Mammary epithelial cell (primary cell): ENCODE measurements around a stretch of chr15.

- CAGE, long polyA plus RNA = no peak
- RRBS = 3% methylated on average over 4 of the region's 42 CpGs
Measured at GRCh38 chr15:74615994-74616969, 646 bp downstream of the CLK3 start.

DNA sequence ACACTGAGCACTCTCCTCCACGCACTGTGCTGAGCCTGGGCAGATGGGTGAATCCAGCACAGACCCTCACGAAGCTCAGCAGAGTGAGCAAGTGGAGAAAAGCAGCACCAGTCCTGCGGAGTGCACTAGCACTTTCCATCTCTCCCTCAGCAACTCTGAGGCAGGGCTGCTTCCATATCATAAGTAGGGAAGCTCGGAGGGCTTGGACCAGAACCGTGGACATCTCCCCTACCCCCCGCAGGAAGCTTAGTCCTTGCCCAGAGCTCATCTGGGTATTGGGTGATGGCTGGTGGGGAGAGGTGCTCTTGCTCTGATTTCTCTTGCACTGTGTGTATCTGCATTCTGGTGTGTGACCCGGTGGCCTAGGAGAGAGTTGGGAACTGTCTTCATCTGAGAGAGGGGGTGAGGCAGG is 9.7 kb downstream of the CLK3 start:
- CAGE, long polyA plus RNA = no peak
- RRBS = no CpG with 5 or more reads among the region's 7 CpGs

DNA sequence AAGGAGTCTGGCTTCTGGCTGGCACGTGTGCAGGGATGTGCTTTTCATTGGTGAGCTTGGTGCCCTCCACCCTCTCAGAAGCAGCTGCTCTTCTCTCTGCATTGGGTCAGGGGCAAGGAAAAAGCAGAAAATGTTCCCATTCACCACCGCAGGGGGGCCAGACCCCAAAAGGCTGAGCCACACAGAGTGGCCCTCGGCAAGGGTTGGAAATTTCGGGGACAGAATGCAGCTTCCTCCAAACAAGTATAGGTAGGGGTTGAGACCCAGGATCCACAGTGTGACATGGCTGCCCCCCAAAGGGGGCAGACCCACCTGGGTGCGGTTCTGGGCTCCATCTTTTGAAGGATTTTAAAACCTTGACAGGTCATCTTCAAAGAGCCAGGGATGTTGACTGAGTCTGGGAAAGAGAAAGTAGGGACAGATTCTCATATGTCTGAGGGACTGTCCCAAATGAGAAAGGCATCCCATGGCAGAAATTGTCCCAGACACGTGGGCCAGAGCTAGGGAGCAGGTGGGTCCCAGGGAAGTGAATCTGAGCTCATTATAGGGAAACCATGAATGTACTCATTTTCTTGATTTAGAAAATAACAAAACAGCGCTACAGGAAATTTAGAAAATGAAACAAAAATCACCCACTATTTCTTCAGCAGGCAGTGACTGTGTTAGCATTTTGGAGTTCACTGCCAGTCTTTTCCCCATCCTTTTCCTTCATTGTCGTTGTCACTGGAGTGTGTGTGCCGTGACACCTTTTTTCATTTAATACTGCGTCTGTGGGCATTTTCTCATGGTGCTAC is 2.8 kb downstream of the CSK start:
- CAGE, long polyA plus RNA = no peak
- RRBS = no CpG with 5 or more reads among the region's 10 CpGs

- CAGE, long polyA plus RNA = no peak
- RRBS = no CpG with 5 or more reads among the region's 6 CpGs
Measured at GRCh38 chr15:74867849-74868515, 5.2 kb downstream of the SCAMP2 start.

DNA sequence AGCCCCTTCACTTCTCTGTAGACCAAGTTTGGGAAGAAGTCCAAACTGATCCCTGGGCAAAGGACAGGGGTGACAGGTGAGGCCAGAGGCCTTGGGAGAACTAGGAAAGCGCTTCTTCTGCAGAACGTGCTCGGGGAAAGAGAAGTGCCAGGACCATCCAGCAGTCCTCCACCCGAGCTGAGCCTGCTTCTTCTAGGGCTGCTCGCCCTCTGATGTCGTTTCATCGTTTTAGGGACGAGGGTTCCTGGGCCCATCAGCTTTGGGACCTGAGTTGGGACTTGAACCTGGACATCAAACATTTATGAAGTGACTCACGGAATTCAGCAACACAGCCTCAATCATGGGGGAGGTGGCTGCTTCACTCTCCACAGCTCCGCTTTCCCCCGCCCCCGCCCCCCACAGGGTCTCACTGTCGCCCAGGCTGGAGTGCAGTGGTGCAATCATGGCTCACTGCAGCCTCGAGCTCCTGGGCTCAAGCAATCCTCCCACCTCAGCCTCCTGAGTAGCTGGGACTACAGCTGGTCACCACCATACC is 547 bp upstream of the SCAMP2 start:
- CAGE, long polyA plus RNA = no peak
- RRBS = no CpG with 5 or more reads among the region's 14 CpGs

DNA sequence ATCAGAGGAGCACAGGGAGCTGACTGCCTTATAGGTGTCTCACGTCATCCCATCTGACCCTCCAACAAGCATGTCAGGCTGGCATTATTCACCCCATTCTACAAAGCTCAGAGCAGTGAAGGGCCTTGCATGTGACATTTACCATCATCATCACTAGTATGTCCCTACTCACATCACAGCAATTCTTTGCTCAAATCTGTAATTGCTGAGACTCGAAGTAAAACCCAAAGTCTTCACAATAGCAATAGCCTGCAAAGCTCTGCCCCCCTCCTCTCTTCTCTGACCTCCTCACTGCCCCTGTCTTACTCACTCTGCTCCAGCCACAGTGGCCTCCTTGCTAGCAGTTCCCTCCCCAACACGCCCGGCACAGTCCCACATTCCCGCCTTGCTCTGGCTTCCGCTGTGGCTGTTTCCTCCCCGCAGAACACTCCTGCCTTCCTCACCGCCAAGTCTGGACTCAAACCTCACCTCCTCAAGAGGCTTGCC is 629 bp upstream of the MPI start:
- CAGE, long polyA plus RNA = no peak
- RRBS = no CpG with 5 or more reads among the region's 8 CpGs

DNA sequence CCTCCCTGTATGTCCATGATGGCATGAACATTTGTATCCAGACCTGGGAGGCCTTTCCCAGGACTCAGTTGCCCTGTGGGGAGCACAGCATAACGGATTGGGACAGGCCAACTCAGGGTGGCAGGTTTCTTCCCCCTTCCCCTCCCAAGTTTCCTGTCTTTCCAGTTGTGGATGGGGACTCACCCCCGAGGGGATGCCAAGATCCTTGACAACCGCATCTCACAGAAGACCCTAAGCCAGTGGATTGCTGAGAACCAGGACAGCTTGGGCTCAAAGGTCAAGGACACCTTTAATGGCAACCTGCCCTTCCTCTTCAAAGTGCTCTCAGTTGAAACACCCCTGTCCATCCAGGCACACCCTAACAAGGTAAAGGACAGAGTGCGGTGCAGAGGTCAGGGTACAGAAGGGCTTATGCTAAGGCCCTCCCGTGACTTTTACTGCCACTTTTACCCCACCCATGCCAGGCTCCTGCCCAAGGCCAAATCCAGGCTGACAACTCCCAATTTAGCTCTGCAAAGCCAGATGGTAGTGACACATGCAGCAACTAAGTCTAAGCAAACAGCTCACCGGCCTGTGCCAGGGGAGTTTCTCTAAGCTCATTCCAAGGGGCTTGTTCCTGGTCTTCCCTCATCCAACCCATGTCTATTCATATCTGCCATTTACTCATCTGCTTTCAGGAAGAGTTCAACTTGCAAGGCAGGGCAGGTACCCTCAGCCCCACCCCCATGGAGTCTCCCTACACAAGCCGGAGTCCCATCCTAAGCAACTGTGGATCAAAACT is 1.6 kb downstream of the MPI start:
- CAGE, long polyA plus RNA = no peak
- RRBS = no CpG with 5 or more reads among the region's 7 CpGs

GRCh38 chr15:74933562-74933931 is 4.3 kb downstream of the COX5A start:
- CAGE, long polyA plus RNA = no peak
- RRBS = no CpG with 5 or more reads among the region's 2 CpGs

GRCh38 chr15:75069340-75070061 is 46.1 kb downstream of the PPCDC start:
- CAGE, long polyA plus RNA = no peak
- RRBS = no CpG with 5 or more reads among the region's 10 CpGs

DNA sequence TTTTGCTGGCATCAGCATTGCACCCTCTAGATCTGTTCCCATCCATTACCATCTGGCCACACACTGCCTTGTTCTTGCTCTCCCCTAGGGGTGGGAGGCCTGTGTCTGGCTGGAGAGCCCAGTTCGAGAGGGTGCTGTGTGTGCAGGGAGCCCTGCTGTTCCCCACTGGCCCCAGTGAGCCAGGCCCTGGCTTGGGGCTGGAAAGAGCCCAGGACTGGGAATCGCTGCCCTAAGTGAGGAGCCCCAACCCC is 24.0 kb upstream of the C15orf39 start:
- CAGE, long polyA plus RNA = no peak
- RRBS = no CpG with 5 or more reads among the region's 2 CpGs

DNA sequence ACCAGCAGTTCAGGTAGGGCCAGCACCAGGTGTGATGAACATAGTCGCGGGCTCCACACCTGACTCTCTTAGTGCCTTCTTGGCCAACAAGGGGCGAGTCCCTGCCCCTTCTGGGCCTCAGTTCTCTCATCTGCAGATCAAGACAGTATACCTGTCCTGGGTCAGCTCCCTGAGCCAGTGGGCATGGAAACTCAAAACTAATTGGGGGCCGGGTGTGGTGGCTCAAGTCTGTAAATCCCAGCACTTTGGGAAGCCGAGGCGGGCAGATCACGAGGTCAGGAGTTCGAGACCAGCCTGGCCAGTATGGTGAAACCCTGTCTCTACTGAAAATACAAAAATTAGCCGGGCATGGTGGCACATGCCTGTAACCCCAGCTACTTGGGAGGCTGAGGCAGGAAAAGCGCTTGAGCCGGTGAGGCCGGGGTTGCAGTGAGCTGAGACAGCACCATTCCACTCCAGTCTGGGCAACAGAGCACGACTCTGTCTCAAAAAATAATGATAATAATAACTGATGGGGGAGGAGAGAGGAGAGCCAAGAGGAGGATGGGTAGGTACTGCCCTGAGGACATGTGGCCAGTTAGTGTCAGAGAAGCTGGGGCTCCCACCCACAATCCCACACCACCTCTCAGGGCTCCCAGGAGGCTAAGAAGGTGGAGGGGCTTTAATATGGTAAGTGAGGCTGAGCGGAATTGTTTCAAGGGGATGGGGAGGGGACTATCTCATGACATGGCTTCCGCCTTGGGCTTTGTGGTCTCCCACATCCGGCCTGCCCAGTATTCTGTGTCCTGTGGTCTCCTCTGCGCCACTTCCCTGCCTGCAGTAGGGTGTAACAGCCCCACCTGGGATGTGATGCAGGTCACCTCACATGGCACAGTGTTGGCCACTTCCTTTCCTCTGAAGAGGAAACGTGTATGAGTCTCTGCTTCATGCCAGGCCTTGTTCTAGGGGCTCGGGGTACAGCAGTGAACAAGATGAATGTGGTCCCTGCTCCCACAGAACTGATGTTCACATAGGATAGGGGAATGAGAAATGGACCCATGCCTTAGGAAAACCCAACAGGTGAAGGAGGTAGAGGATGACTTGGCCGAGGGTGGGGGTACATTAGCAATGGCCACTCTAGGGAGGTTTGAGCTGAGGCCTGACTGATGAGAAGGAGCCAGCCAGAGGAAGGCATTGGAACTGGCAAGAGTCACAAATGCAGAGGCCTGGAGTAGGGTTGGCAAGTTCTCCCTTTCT is 2.9 kb downstream of the NEIL1 start:
- CAGE, long polyA plus RNA = no peak
- RRBS = no CpG with 5 or more reads among the region's 20 CpGs

GRCh38 chr15:75351043-75351619 is 4.3 kb downstream of the NEIL1 start:
- CAGE, long polyA plus RNA = no peak
- RRBS = no CpG with 5 or more reads among the region's 2 CpGs

DNA sequence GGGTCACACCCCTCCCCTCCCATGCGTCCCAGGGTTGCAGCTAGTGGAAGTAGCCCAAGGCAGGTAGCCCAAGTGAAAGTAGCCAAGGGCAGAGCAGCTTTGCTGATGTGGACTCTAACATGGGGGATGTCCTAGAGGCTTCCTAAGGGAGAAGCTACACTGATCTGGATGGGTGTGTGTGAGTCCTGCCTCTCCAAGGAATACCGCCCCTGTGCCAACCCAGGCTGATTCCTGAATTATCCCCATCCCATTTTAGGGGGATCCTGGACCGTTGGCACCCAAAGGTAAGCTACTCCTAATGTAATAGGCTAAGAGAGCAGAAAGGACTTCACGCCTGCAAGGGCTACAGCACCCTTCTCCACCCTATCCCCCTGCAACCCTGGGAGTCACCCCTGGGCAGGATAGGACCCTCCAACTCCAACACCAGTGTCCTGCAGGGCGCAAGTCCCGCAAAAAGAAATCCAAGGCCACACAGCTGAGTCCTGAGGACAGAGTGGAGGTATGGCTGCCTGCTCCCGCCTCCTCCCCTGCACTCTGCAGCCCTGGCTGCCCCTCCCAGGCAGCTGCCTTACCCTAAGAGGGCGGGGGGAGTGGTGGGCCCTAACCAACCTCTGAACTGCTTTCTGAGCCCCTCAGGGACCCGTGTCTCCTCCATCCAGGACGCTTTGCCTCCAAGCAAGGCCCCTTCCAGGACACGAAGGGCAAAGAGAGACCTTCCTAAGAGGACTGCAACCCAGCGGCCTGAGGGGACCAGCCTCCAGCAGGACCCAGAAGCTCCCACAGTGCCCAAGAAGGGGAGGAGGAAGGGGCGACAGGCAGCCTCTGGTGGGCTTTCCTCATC is 7.4 kb downstream of the NEIL1 start:
- CAGE, long polyA plus RNA = no peak
- RRBS = no CpG with 5 or more reads among the region's 13 CpGs

DNA sequence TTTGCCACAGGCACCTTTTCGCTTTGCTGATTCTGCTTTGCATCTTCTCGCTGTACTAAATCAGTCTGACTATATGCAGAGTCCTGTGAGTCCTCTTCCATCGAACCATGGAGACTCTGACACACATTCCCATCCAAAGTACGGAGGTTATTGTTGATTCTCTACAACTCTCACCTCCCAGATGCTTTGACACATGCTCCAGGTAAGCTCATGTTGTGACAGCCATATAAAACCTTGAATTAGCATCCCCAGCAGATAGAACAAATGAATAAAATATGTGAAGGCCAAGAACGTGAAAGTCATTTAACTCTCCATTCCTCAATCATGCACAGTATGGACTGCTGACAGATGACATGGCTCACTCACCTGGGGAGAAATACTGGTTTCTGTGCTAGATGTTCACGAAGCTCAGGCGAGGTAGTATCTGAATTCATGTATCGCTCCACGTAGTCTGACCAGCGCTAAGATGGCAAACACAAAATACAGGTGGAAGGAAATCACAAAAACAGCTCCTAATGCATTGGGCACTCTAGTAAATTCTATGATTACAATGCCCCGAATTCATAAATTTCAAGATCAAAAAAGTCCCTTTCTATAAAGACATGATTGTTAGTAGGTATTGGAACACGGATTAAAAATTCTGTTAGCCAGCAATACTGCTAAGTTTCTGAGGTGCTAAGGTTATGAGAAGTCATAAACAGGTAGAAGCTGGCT is 12.0 kb upstream of the MAN2C1 start:
- CAGE, long polyA plus RNA = no peak
- RRBS = no CpG with 5 or more reads among the region's 12 CpGs

DNA sequence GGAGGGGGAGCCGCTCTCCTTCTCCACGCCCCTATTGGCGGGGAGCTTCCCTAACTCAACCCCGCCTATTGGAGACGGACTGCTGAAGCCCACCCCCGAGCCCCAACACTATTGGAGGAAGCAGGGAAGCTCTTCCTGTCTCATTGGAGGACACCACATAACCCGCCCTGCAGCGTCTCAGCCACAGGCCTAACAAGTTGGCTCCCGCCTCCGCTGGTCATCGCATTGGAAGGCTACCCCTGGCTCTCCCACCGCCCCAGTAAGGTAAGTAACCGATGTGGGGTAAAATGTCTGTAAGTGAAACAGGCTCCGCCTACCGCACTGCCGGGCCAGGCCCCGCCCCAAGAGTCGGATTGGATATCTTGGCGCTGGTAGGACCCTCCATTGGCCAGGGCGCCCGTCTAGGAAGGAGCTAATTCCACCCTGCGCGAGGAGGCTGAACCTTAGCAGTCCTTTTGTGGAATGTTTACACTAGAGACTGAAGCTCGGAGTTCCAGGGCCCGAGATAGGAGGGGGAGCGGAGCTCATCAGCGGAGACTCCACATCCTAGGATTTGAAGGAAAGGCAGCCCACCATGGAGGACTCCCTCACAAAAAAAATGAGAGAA is 459 bp upstream of the SIN3A start:
- CAGE, long polyA plus RNA = no peak
- RRBS = no CpG with 5 or more reads among the region's 27 CpGs

DNA sequence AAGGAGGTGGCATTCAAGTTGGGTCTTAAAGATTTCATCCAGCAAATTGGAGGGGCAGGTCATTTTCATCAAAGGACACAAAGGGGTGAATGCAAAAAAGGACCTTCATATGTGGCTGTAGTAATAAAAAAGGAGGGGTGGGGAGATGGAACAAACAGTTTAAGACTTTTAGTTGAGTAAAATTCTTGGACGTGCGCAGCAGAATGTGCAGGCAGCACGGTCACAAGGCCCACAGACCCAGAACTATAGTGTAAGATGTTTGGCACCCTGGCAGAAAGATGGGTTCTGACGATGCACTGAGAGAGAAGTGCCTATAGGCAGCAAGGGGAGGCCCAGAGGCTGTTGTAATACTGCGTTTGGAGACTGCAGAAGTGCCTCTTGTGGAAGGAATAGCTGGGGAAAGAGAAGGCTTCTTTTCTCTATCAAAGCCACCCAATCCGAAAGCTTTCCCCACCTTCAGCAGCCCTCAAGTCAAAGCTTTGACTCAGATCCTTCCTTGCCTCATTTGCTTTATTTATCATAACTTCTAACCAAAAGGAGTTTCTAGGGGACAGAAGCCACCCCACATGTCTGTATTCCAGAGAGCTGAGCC is 5.1 kb upstream of the SIN3A start:
- CAGE, long polyA plus RNA = no peak
- RRBS = no CpG with 5 or more reads among the region's 6 CpGs

DNA sequence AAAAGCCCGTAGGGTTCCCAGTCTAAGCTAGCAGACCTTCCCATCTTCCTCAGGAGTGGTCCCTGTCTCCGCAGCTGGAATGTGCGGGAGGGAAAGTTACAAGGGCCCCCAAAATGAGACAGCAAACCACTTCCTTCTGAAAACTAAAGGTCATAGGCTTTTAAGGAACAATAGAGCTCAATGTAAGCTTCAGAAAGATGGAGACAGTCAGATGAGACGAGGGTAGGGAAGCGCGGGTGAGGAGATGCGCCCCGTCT is 1.3 kb downstream of the PTPN9 start:
- CAGE, long polyA plus RNA = no peak
- RRBS = no CpG with 5 or more reads among the region's 8 CpGs

- CAGE, long polyA plus RNA = no peak
- RRBS = no CpG with 5 or more reads among the region's 9 CpGs
Measured at GRCh38 chr15:75626200-75626670, 710 bp upstream of the SNUPN start.

DNA sequence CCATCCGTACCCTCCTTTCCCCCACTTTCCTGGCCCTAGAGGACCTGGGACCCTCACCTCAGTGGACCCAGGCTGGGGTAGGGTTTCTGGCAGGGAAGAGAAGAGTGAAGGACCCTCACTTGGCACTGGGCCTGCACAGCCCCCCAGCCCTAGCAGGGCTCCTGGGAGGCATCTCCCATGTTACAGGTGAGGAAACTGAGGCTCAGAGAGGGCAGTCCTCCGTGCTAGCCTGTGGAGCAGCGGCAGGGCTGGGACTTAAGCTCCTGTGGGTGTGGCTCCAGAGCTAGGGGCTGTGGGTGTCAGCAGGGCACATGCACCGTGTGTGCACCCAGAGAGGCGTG is 12.8 kb downstream of the CSPG4 start:
- CAGE, long polyA plus RNA = no peak
- RRBS = no CpG with 5 or more reads among the region's 5 CpGs

DNA sequence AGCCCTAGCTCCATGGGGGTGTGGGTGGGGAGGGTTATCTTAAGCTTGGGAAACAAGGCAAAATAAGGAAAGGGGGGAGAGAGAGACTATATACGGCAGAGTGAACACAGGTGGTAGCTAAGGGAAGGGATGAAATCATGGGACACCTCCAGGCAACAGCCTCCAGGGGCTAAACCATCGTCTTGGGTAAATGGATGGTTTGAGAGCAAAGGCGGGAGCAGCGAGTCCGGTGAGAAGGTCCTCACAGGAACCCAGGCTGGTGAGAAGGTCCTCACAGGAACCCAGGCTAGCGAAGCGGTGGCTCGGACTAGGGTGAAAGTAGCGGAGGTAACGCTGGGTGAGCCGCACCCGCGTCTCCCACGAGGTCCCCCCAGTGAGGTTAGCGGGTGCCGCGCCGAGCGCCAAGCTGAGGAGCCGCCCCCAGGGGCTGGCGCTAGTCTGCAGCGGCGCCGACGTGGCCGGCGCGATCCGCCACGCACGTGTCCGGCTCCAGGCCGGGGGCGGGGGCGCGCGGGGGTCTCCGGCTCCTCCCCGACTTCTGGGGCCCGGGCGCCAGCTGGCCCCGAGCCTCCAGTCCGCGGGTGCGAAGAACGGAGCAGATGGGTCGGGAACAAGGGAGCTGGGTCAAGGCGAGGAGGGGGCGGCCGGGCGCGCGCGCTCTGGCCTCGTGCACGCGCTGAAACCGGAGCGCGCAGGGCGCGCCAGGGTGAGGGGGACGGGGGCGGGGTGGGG is 441 bp upstream of the UBE2Q2 start:
- CAGE, long polyA plus RNA = no peak
- RRBS = 2% methylated on average over 14 of the region's 64 CpGs